ENCODE results near the gene ADD1.

DNA sequence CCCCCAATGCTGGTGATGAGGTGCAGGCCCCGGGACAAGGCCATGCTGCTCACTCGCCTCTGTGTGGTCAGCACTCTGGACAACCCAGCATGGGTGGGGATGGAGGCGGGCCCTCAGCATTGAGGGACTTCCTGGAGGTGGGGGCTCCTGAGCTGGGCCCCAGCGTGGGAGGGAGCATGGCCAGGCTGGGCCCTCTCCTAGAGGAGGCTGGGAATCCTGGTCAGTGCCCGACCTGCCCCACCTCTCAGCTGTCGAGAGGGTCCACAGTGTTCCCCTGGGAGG lies 30.6 kb downstream of the TACC3 start:
- PRO-cap, 2 experiments = peak in 1 of 2 experiments; most common plus-strand start position 177 of the sequence (in 1)

GRCh38 chr4:1880287-1881136 lies 9.3 kb downstream of the NSD2 start:
- PRO-cap, 2 experiments = no peak in any of the 2 experiments

DNA sequence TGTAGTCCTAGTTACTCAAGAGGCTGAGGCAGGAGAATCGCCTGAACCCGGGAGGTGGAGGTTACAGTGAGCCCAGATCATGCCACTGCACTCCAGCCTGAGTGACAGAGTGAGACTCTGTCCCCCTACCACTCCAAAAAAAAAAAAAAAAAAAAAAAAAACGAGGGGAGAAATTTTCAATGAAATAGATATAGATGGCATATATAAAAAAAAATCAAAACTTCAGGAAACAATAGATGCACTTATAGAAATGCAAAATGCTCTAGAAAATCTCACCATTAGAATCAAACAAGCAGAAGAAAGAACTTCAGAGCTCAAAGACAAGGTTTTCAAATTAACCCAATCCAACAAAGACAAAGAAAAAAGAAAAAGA lies 40.8 kb downstream of the HAUS3 start:
- PRO-cap, 2 experiments = no peak in any of the 2 experiments

DNA sequence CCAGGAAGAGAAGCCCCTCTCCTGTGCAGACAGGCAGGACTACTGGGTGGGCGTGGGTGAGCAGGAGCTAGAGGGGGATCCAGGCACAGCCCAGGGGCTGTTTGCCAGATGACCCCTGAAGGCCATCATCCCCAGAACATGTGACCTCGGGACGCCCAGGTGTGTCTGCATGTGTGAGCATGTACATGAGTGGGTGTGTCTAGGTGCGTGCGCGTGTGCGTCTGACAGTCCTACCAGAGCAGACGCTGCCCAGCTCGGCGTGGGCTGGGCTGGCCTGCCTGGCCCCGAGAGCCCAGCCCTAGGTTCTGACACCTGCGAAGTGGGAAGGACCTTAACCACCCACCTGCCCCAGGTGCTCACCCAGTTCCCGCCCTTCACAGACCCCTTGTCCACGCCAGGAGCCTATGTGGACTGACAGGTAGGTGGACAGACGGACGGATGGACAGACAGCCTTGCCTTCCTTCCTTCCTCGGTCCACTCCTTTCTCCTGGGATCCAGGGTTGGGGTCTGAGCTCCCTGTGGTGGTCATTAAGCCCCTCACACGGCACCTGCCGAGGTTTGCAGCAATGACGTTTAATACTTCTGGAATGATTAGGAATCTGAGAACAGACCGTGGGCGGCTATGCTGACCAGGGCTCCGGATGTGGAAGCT lies 7.9 kb upstream of the HAUS3 start:
- PRO-cap, 2 experiments = no peak in any of the 2 experiments

GRCh38 chr4:2382801-2383483 lies 35.5 kb downstream of the ZFYVE28 start:
- PRO-cap, 2 experiments = no peak in any of the 2 experiments

DNA sequence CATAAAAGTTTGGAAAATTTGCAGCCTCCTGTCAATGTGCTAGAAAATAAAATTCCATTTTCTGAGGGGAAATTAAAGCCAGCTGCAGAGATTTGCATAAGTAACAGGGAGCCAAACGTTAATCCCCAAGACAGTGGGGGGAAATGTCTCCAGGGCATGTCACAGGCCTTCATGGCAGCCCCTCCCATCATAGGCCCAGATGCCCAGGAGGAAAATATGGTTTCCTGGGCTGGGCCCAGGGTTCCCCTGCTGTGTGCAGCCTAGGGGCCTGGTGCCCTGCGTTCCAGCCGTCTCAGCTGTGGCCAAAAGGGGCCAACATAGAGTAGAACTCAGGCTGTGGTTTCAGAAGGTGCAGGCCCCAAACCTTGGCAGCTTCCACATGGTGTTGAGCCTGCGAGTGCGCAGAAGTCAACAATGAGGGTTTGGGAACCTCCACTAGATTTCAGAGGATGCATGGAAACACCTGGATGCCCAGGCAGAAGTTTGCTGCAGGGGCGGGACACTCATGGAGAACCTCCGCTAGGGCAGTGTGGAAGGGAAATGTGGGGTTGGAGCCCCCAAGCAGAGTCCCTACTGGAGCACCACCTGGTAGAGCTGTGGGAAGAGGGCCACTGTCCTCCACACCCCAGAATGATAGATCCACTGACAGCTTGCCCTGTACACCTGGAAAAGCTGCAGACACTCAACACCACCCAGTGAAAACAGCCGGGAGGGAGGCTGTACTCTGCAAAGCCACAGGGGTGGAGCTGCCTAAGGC lies 9.5 kb downstream of the RNF4 start:
- PRO-cap, 2 experiments = no peak in any of the 2 experiments

GRCh38 chr4:2572432-2572867 lies 36.0 kb downstream of the FAM193A start:
- PRO-cap, 2 experiments = no peak in any of the 2 experiments

DNA sequence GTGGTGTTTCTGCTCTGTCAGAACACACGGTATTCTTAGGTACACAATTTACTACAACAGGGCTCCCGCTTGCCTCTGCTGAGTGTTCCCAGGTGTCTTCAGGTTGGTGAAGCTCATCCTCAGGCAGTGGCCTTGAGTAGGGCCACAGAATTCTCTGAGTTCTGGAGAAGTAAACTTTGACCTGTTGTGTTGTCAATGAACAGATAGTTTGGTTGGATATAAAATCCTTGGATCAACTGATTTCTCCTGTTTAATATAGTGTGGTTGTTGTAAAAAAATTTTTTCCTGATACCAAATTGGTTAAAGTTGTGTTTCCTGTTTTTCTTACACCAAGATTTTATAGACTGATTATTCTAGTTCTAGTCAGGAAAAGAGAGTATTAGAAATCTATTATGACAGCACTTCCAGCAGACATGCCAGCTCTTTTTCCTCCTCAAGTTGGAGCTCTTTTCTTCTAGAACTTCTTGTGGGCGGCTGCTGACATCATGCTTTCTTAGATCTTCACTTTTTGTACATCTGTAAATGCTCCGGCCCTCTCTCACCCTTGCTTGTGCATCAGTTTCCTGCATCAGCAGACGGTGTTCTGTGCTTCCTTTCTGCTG lies 42.4 kb downstream of the TNIP2 start:
- PRO-cap, 2 experiments = no peak in any of the 2 experiments

GRCh38 chr4:2745221-2745702 lies 10.9 kb downstream of the TNIP2 start:
- PRO-cap, 2 experiments = no peak in any of the 2 experiments

- PRO-cap, 2 experiments = no peak in any of the 2 experiments
These were observed 2.1 kb upstream of the SH3BP2 start for GRCh38 chr4:2790911-2791146.

DNA sequence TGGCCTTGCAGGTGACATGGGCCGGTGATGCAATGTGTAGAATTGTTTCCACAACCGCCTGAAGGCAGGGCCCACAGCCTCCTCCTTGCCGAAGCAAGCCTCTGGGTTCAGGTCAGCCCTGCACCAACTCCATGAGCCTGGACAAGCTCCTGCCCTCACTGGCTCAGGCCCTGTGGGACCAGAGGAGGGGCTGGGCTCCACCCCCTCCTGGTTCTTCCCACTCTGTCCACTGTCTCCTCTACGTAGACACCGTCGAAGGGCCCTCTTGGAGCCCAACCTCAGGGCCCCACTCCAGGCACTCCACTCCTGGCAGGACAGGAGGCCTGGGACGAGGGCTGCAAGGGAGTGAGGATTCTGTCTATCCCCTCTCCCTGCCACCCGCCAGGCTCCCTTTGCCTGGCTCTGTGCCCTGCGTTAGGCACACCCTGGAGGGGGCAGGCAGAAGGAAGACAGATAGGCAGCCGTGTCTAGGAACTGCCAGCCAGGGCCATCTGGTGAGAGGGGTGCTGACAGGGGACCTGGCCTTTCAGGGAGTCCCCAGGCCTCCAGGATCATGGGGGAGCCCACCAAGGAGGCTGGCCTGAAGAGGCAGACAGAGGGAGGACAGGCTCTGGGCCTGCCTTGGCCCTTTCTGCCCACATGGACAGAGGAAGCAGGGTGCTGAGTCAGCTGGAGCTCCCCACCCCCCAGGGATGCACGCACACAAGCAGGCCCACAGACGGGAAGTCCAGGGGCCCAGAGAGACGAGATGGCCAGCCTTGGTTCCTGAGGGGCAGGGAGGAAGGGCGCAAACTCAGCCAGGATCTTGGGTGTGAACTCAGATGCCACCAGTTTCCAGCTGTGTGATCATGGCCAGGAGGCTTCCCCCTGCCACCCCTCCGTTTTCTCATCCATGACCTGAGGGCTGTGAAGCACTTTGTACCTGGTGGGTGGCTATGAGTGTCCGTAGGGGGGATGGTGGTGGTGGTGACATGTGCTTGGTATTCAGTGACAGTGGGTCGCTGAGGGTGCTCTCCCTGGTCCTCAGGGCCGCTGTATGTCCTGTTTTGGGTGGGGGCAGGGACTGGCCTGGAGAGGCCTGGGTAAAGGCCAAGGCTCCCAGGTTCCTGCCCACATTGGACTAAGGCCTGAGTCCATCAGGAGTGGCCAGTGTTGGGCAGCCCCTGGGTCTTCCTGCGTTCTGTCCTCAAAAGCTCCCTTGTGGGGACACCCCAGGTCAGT lies 1.7 kb downstream of the SH3BP2 start:
- PRO-cap, 2 experiments = no peak in any of the 2 experiments

GRCh38 chr4:2806910-2807527 lies 14.1 kb downstream of the SH3BP2 start:
- PRO-cap, 2 experiments = no peak in any of the 2 experiments

- PRO-cap, 2 experiments = no peak in any of the 2 experiments
These were observed 13.1 kb upstream of the ADD1 start for GRCh38 chr4:2830574-2830953.

DNA sequence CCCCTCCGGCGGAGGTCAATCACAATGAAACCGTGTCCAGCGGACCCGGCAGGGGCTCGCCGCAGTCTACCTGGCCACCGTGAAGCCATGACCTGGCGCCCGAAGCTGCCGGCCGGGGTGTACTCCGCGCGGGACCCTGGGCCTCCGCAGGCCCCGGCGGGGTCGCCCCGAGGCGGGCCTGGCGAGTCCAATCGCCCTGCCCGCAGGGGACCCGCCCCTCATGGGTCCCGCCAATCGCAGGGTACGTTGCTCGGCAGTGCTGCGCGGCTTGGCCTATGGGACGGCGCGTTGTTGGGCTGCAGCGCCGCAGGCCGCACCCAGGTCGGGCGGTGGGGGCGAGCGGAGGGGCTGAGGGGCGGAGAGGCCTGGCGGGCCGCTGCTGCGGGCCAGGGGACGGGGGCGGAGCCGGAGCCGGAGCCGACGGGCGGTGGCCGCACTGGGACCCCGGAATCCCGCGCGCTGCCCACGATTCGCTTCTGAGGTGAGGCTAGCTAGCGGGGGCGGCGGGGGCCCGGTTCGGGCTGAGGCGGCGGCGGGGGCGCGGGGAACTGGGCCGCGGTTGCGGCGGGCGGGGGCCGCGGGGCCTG lies at the start of gene ADD1:
ADD1 (plus strand) TSS at position 301 of the 587 bp plus-strand sequence.
- PRO-cap, 2 experiments = peak in 2 of 2 experiments; most common plus-strand start position 320 of the sequence (in 2); most common minus-strand start position 166 of the sequence (in 1)

DNA sequence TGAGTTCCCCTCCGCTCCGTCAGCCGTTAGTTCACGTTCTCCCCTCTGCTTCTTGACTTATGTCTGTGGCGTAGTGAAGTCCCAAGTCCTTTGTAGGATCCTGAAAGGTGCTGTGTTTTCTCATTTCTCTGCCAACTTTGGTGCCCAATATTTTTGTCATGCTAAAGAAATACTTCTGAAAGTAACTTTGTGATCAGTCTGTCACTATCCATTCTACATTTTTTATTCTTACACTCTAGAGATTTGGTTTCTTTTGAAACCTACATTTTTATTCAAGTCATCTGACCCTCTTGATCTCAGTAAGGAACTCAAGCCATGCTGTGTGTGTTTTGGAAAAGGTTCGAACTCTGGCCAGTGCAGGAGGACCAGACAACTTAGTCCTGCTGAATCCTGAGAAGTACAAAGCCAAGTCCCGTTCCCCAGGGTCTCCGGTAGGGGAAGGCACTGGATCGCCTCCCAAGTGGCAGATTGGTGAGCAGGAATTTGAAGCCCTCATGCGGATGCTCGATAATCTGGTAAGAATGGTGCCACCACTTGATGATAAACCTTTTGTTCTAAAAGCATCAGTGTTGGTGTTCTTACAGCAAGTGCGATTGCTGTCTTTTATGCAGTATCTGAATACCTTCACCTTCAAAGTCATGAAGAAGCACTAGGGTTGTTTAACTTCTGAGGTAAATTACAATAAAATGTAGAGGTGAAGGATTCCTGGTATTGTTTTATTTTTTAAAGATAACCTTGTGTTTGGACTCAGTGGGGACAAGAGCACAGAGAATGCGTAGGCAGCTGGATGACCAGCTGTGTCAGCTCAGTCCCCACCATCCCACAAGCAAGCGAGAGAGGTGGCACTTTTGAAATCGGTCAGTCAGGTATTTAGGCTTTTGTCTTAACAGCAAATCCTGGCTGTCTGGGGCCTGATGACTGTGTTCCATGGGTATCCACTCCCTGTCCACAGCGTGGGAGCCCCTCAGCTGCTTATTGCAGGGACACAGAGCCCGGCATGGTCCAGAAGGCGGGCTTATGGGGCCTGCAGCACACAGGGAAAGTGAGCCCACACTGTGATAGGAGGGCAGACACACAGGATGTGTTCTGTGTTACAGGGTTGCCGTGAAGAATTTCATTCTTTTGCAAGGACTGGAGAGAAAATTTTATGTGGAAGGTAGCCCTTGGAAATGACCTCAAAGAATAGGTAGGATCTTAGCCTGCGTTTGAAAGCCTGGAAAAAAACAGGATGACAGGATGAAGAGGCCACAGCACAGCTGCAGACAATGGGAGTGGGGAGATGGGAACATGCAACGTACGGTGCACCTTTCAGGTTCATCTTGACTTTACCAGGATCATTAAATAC lies 35.2 kb downstream of the MFSD10 start:
- PRO-cap, 2 experiments = no peak in any of the 2 experiments

DNA sequence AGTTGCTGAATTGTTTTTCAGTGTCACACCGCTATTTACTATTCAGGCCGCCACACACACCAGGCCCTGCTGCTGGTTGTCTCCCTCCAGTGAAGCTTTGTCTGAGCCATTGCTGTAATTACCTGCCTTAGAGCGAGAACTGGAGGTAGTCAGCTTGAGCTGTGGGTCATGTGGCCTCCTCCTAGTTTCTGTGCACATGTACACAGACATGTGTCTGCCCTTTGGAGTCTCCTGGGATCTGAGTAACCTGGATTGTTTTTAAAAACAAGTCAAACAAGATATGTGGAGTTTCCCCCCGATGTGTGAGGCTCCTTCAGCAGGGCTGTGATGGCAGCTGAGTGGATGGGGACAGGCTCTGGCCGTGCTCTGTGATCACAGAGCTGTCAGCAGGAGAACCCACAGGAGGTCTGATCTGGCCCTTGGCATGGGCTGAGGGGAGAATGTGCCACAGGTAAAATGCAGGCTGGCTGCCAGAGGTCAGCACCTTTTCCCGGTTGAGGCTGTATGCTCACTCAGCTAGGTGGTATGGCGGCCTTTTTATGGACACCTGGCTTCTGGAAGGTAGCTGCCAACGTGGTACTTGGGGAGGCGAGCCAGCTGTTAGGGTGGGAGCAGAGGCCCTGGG lies 9.8 kb downstream of the MFSD10 start:
- PRO-cap, 2 experiments = no peak in any of the 2 experiments

DNA sequence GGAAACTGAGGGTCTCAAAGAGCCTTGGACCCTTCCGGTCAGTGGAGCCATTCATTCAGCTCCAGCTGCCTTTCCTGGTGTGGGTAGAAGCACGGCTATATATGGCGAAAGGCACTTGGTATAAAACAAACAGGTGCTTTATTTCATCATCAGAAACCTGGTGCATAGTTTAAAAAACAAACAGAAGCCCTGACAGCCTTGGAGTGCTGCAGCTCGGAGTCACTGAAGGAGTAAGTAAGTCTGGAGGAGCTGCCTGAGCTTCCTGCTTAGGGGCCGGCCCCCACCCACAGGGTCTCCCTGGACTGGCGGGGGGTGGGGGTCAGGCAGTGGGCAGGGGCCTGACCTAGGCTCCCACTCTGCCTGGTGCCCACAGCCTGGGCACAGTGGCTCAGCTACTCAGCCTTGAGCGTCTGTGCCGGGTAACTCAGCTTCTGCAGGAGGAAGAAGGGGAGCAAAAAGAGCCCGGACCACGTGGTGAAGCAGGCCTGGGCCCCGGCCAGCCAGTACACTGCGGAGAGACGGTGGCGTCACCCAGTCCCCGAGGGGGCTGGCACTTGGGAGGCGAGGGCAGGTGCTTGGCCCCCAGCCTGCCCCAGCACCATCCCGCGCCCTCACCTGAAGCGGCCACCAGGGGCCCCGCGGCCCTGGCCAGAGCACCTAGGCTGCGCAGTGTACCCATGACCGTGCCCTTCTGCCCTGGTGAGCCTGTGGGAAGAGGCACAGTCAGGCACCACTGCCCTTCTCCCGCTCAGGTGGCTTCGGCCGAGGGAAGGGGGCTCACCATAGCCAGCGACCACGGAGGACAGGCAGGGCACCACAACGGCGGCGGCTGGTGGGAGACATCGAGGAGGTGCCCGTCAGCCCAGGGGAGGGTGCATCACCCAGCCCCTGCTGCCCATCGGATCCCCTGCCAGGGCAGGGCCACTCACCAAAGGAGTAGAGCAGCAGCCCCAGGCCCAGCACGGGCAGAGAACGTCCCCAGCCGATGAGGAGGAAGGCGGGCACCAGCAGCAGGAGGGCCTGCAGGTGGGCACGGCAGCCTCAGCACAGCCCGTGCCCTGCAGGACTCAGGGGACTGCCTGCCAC lies 3.8 kb downstream of the MFSD10 start:
- PRO-cap, 2 experiments = peak in 1 of 2 experiments; most common plus-strand start position 183 of the sequence (in 1); most common minus-strand start position 426 of the sequence (in 1)

- PRO-cap, 2 experiments = no peak in any of the 2 experiments
These were observed 3.1 kb upstream of the MFSD10 start for GRCh38 chr4:2937664-2938220.

DNA sequence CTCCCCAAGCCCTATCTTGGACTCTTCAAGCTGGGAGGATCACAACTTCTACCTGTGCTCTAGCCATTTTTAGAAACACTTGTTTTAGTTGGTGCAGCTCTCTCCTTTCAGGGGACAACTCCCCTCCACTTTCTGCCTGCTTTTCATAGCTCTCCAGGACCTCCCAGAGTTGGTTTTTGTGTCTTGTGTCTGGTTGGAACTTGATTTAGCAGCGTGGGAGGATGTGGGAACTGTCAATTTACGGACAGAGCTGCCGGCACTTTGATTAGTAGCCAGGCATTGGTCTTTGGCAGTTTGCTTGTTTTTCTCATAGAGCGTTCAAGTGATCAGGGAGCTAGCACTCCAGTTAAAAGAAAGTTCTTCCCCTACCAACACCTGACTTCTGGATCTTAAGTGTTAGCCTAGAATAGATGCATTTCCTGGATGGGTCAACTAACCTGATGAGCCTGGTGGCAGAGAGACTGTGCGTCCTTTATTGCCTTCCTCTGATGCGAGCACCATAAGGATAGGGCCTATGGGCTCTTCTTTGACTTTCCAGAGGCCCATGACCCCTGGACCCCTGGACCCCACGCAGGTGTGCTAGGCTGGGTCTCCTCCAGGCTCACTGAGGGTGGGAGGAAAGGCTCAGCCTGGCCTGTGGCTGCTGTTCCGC lies 6.6 kb downstream of the RGS12 start:
- PRO-cap, 2 experiments = no peak in any of the 2 experiments

GRCh38 chr4:3405157-3405372 lies 36.7 kb upstream of the HGFAC start:
- PRO-cap, 2 experiments = no peak in any of the 2 experiments